SK-N-DZ (cell line): Measurements from ENCODE around the gene TEKT5.

GRCh38 chr16:8935575-8936154 lies 28.0 kb downstream of the USP7 start:
RAMPAGE:
- cytosol, long total RNA = no peak
- nucleus, long total RNA = no peak

DNA sequence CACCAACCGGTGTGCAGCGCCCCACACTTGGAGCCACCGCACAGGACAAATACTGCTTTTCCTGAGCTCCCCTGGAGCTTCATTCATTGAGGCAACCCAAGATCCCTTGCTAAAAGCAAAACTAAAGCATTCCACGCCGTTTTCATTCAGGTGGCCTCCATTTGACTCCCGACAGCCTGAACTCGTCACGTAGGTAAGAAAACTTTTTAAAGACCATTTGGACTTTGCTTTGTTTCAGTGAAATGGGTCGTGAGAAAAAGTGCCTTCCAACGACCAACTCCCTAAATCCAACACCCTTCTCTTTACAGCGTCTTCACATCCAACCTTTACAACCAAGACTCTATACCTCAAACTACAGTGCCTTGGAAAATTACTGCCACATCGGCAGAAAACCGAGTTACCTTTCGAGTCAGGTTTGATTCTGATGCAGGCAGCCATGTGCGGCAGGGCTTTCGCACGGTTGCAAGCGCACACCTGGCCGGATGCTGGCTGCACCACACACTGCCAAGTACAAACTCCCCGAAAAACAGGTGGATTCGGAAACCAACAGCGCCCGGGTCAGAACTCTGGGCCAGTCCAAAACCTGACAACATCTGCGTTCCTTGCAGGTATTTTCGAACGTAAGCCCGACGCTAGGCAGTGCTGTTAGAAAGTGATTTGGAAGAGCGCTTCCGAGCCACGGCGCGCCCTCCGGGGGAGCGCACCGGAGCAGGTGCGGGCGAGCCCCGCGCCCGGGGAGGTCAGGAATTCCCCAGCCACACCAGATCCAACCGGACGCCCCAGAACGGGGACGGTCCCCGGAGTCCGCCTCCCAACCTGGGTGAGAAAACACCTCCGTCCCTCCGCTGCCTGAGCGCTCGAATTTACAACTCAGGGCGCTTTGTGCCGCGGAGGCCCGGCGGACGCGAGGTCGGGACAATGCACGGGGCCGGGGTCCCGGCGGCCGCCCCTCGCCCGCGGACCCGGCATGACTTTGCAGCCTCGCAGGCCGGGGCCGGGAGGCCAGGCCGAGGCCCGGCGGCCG lies 1.3 kb downstream of the USP7 start:
RAMPAGE:
- cytosol, long total RNA = no peak
- nucleus, long total RNA = no peak

DNA sequence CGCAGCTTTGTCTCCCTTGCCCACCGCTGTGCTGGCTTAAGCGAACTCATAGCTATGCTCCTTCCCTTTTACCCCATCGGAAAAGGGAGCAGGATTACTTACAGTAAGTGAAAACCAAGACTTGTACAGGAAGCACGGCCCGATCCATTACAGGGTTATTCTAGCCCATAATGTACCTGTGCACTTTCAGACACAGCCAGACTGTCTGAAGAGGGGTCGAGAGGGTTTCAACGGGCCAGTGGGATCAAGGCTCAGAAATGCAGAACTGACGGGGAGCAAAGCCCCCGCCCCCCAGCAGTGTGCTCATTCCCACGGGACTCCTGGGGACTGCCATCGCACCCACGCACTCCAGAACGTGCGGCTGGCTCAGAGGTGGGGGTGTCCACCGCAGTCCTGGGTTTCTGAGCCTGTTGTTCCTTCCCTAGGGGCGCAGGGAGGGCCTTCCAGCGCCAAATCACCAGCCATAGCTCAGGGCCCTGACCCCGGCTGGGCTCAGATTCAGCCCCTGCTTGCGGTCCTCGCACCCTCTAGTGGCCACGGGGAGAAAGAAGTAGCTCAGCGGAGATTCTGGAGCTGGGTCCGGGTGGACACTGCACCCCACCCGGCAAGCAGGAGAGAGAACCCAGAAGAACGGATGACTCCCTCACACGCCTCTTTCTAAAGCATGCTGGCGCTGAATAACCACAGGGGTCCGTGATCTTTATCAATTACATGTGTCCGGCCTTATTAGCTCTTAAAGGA lies 44.9 kb upstream of the USP7 start:
RAMPAGE:
- cytosol, long total RNA = no peak
- nucleus, long total RNA = no peak

DNA sequence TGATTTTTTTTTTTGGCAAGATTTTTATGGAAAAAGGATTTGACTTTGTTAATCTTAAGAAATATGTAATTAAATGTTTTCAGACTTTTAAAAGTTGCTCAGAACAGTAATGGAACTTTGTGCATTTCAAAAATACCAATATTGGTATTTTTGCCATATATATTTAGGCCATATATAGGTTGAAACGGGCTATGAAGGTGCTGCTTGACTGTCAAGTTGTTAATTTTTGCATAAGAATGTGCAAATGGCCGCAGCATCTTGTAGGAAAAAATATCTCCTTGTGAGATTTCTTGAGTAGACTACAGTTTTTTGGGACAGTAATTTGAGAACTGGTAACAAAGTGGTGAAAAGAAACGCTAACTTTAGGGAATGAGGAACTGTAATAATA lies 2.4 kb downstream of the HAPSTR1 start:
RAMPAGE:
- cytosol, long total RNA = no peak
- nucleus, long total RNA = no peak

GRCh38 chr16:10599536-10599994 lies 19.2 kb upstream of the EMP2 start:
RAMPAGE:
- cytosol, long total RNA = no peak
- nucleus, long total RNA = no peak

RAMPAGE:
- cytosol, long total RNA = no peak
- nucleus, long total RNA = no peak
These were observed 46.9 kb downstream of the TEKT5 start for GRCh38 chr16:10647762-10648222.

RAMPAGE:
- cytosol, long total RNA = no peak
- nucleus, long total RNA = no peak
These were observed at the start of gene TEKT5 for GRCh38 chr16:10694654-10695138. TSS of gene TEKT5 (minus strand) at chr16:10694930.

DNA sequence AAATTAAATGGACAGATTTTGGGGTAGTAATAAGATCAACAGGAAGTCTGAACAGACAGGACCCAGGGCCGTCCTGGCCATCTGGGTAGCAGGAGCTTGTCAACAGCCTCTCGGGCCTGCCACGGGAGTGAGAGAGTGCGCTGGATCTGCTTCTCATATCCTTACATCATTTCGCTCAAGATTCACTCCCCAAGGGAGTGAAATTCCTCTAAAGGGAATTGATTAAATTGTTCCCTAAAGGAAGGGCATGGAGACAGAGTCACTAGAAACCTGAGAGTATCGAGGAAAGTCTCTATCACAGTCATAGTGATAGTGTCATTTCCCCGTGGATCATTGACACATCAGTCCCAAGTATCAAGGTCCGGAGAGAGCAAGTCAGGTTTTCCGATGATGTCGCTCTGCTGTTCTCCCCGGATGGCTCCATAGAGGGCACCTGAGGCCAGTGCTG lies 7.4 kb downstream of the NUBP1 start:
RAMPAGE:
- cytosol, long total RNA = no peak
- nucleus, long total RNA = no peak

DNA sequence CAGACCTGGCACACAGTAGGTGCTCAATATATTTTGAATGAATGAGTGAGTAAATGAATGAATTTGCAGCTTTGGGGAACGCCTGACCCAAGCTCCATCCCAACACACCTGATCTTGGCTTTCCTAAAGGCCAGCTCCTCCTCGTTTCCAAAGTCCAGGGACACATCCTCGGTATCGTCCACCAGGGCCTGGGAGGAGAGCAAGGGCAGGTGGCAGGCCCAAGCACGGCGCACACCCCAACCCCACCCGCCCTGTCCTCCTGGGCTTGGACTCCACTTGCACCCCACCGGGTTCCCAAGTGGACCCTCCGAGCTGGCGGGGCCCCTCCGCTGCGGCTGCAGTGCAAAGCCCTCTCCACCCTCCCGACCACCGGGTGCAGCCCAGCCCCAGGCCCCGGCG lies 600 bp downstream of the TVP23A start:
RAMPAGE:
- cytosol, long total RNA = no peak
- nucleus, long total RNA = no peak

RAMPAGE:
- cytosol, long total RNA = no peak
- nucleus, long total RNA = no peak
These were observed 28.1 kb upstream of the TVP23A start for GRCh38 chr16:10846537-10847177.

DNA sequence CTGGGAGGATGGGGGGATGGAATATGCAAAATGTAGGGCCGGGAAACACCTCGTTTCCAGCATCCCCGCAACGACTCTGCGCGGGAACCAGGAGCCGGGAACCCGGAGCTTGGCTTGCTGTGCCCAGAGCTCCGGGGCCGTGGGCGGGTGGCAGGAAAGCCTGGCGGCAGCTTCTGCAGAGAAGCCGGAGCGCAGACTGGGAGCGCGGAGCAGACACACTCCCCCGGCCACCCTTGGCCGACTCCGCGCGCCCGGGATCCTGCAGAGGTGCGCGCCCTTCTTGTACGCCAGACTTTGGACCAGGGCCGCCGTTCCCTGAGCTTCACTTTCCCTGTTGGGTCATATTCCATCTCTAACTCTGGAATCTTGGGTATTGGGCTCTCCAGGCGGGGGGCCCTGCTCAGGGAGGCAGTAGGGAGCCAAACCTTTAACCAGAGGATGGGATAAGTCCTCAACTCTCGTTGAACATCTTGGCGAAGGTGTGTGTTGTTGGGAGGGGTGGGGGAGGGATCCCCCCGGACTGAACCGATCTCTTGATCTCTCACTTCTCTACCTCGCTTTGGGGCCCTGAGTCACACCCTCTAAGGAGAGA lies 2.2 kb downstream of the CIITA start:
RAMPAGE:
- cytosol, long total RNA = no peak
- nucleus, long total RNA = no peak

DNA sequence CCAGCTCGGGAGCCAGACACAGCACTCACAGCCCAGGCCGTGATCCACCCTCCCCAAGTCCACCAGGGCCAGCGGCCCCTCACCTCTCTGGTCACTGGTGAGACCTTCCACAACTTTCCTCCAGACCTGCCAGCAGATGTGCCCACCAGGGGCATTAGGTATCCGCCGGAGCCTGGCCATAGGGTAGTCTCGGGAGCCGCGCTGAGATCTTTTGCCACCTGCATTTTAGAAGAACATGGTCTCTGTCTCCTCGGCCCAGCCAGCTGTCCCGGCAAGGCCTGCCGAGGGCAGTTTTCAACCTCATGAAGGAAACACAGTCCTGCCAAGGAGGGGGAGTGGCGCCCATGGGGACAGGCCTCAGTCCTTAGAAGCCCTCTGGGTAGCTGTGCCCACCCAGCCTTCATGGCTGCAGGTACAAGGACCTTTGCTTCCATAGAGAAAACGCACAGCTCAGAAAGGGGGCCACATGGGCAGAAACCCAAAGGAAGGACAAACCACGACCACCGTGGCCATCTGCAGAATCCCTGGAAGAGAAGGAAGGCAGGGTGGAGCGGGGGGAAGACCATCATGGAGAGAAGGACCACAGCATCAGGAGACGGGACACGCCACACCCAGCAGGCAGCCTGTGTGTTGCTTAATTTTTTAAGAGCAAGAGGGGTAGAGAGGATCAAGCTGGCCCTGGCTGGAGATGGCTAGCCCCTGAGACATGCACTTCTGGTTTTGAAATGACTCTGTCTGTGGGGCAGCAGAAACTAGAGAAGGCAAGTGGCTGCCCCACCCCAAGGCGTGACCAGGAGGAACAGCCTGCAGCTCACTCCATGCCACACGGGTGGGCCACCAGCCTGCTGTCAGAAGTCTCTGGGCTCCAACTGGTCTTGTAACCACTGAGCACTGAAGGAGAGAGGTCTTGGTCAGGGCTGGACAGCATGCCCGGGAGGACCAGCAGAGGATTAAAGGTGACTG lies 75.8 kb downstream of the SOCS1 start:
RAMPAGE:
- cytosol, long total RNA = no peak
- nucleus, long total RNA = no peak

DNA sequence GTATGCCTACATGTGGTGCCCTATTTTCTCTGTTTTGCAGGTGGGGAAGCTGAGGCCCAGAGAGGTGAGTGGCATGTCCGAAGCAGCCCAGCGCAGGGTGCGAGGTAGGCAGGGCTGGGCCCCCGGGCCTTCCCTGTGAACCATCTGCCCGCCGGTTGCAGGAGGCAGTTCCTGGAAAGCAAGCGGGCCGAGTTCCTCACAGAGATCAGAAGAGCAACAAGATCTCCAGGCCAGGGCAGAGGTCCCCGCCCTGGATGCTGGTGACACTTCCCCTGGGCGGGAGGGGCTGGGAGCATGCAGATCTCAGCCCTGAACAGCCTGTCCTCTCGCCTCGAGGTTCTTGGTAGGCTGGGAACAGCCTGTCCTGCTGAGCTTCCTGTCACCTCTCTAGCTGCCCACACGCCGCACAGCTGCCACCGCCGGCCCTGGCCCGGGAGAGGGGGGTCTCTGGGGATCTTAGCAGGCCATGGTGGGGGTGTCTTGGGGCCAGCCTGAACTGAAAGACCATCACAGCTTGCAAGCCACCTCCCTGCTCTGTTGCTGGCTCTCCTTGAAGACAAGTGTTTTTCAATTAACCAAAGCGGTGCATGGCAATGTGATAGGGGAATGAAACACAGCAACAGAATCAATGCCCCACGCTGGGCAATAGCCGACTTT lies 31.8 kb downstream of the SOCS1 start:
RAMPAGE:
- cytosol, long total RNA = no peak
- nucleus, long total RNA = no peak

GRCh38 chr16:11224718-11225970 lies 30.9 kb downstream of the SOCS1 start:
RAMPAGE:
- cytosol, long total RNA = no peak
- nucleus, long total RNA = no peak

GRCh38 chr16:11233978-11234454 lies 22.0 kb downstream of the SOCS1 start:
RAMPAGE:
- cytosol, long total RNA = no peak
- nucleus, long total RNA = no peak

DNA sequence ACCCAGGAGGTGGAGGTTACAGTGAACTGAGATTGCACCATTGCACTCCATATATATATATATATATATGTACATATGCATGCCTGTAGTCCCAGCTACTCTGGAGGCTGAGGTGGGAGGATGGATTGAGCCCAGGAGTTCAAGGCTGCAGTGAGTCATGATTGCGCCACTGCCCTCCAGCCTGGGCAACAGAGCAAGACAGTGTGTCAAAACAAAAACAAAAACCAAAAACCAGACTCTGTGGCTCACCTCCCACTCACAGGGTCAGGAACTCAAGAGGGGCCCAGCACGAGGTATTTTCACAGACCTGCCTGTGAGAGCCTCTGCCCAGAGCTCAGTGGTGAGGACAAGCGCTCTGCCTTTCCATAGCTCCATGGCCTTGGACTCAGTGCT lies 30.5 kb upstream of the PRM1 start:
RAMPAGE:
- cytosol, long total RNA = no peak
- nucleus, long total RNA = no peak

DNA sequence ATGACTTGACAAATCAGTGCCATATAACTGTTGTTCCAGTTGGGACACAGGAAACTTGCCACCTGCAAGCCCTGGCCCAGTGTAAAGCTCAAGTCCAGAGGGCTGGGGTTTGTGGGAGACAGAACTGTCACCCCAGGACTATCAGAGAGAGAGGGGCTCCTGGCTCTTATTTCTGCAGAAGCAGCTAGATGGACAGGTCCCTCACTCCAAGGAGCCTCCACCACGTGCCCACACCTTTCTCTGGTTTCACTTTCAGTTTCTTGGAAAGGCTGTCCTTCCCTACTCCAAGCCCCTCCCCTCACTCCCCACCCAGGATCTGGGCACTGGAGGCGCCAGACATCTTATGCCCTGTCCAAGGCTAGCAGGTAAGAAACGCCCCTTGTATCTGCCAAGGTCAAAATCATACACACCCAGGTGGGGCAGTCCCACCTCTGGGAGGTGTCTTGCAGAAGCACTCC lies 31.5 kb upstream of the PRM1 start:
RAMPAGE:
- cytosol, long total RNA = no peak
- nucleus, long total RNA = no peak

RAMPAGE:
- cytosol, long total RNA = no peak
- nucleus, long total RNA = no peak
These were observed 19.3 kb downstream of the RMI2 start for GRCh38 chr16:11364620-11364913.

GRCh38 chr16:11548220-11549051 lies 21.4 kb upstream of the ENSG00000188897 start:
RAMPAGE:
- cytosol, long total RNA = no peak
- nucleus, long total RNA = no peak

GRCh38 chr16:11561457-11561795 lies 25.3 kb downstream of the LITAF start:
RAMPAGE:
- cytosol, long total RNA = no peak
- nucleus, long total RNA = no peak